ENCODE measurements around the gene CD46.

DNA sequence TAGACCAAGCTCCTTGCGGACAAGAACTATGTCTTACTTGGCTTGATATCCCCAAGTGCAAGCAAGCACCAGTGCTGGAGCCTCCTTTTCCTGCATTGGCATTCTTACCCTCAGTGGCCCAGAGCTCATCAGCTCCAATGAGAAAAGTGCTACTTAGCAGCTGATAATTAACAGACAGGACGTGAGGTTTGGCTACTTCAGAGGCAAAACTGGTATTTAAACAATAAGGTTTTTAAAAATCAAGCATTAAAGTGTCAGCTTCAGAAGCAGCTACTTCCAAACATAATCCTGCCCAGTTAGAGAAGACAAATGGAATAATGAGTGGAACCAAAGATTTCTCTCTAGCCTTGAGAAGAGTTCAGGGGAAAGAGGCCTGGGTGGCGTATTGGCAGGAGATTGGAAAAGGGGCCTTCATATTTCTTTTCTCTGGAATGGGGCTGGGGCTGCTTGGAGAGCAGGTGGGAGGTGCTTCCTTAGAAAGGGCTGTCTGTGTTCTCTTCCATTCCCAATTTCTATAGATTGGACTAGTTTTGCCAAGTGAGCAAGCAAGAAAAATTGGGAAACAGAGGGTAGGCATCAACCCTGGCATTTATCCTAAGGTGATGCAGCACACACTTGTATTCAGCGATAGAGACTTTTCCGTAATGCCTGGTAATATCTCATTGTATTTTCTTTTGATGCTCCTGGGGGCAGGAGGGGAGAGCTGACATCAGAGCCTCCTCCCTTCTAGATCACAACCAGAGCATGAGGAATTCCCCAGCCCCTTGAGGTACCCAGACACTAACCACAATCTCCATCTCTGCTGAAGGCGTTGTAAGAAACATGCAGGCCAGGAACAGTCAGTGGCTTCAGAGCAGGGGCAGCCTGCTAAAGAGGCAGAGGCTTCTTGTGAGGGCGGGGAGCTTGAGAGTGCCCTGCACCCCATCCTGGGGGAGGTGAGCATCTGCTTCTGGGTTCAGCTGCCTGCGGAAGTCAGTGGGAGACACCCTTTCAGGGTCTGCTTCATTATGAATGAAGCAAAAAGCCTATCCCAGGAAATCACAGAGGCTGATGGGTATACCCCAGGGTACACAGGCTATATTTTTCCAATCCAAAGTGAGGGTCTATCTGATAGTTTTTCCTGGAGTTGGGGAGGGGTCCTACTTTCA is 18.7 kb downstream of the MAPKAPK2 start:
- PRO-cap = no peak
- RAMPAGE, long total RNA, 3 experiments = start-site peak on the plus strand in 1 of 3 experiments, centred at position 409 of the sequence, 5 reads per replicate

DNA sequence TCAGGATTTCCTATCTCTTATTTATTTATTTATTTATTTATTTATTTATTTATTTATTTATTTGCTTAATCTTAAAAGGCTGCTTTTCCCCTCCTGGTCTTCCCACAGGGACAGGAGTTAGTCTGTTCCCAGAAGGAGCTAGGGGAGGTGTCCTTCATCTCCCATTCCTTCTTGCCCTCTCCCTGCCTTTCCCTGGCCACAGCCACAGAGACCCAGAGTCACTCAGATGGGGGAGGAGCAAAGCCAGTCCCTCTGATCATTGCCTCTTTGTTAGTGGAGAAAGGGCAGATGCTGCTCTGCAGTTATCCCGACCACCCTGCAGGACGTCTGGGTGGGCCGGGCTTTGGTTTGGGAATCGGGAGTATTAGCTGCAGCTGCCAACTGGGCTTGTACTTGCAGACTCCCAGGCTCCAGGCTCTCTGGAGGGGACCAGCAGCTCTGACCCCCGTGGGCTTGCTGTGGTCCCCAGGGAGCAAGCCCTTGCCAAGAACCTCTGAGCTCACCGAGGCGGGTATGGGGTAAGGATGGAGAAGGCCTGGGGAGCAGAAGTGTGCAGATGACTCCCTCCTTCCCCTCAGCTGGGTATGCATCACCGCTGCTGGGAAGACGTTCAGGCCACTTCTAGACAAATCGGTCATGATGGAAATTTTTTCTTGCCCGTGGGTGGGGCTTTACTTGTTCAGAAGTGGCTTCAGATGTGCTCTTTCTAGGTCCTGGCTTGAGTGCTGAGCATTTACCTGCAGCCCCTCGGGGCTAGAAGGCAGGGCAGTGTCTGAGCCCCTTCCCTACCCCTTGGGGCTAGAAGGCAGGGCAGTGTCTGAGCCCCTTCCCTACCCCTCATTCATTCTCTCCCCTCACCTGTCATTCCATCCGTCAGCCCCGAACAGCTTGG is 21.6 kb downstream of the MAPKAPK2 start:
- PRO-cap = no peak
- RAMPAGE, long total RNA, 3 experiments = no peak in any of the 3 experiments

GRCh38 chr1:206769319-206769731 is 1.2 kb upstream of the IL19 start:
- PRO-cap = no peak
- RAMPAGE, long total RNA, 3 experiments = no peak in any of the 3 experiments

GRCh38 chr1:206803098-206803642 is 30.9 kb upstream of the IL10 start:
- PRO-cap = no peak
- RAMPAGE, long total RNA, 3 experiments = no peak in any of the 3 experiments

GRCh38 chr1:206898370-206898995 is 1.2 kb downstream of the IL24 start:
- PRO-cap = no peak
- RAMPAGE, long total RNA, 3 experiments = no peak in any of the 3 experiments

DNA sequence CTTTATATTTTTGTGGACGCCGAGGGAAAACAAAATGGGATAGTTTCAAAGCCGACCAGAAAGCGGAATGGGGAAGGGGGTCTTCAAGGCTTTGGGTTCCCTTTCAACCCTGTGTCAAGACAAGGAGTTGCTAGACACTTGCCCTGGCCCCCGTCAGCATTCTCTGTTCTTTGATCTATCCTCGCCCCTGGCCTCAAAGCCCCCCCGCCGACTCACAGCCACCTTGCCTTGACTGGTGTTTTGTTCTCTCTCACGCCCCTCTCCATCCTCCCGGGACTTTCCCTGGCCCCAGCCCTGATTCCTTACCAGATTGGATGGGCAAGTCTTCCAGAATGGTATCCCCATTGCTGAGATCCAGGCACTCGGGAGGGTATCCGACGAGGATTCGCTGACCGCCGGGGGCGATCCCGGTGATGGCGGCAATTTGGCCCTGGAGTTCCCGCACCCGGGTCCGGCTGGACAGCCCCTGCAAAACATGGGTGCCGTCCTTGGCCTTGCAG is 576 bp downstream of the YOD1 start:
- PRO-cap = no peak
- RAMPAGE, long total RNA, 3 experiments = no peak in any of the 3 experiments

- PRO-cap = no peak
- RAMPAGE, long total RNA, 3 experiments = no peak in any of the 3 experiments
These were observed 5.8 kb downstream of the PFKFB2 start for GRCh38 chr1:207058812-207059377.

- PRO-cap = no peak
- RAMPAGE, long total RNA, 3 experiments = no peak in any of the 3 experiments
These were observed 81.6 kb upstream of the CD55 start for GRCh38 chr1:207239879-207240278.

DNA sequence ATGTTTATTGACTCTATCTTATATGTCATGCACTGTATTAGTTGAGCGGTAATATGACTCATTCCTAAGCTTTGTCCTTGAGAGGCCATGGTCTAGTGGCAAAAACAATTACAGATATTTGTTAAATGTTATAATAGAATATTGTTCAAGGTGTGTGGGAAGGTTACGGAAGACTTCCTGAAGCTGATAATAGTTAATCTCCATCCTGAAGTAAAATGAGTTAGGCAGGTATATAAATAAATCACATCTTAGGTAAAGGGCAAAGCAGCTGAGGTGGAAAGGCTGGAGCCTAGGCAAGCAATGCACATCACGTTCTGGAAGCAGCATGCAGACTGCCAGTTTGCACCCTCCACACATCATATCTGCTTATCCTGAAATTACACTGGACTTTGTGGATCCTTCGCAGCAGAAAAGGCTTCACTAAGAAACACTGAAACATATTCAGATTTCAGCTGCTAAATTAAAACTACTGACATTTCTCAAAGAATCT is 16.4 kb upstream of the CD55 start:
- PRO-cap = no peak
- RAMPAGE, long total RNA, 3 experiments = no peak in any of the 3 experiments

DNA sequence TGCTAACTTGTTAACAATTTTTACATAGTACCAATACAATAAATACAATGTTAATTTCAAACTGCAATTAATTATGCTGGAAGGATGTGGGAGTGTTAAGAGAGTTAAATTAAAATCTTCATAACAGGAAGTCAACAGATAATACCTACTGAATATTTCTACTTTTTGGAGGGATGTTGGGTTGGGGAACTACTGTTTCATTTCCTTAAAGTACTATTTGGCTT is 12.7 kb upstream of the CD55 start:
- PRO-cap = no peak
- RAMPAGE, long total RNA, 3 experiments = no peak in any of the 3 experiments

GRCh38 chr1:207325486-207325805 is 4.0 kb downstream of the CD55 start:
- PRO-cap = no peak
- RAMPAGE, long total RNA, 3 experiments = start-site peak on the plus strand in 1 of 3 experiments, at chr1:207325640-207325714 at its widest, 23 reads per replicate

DNA sequence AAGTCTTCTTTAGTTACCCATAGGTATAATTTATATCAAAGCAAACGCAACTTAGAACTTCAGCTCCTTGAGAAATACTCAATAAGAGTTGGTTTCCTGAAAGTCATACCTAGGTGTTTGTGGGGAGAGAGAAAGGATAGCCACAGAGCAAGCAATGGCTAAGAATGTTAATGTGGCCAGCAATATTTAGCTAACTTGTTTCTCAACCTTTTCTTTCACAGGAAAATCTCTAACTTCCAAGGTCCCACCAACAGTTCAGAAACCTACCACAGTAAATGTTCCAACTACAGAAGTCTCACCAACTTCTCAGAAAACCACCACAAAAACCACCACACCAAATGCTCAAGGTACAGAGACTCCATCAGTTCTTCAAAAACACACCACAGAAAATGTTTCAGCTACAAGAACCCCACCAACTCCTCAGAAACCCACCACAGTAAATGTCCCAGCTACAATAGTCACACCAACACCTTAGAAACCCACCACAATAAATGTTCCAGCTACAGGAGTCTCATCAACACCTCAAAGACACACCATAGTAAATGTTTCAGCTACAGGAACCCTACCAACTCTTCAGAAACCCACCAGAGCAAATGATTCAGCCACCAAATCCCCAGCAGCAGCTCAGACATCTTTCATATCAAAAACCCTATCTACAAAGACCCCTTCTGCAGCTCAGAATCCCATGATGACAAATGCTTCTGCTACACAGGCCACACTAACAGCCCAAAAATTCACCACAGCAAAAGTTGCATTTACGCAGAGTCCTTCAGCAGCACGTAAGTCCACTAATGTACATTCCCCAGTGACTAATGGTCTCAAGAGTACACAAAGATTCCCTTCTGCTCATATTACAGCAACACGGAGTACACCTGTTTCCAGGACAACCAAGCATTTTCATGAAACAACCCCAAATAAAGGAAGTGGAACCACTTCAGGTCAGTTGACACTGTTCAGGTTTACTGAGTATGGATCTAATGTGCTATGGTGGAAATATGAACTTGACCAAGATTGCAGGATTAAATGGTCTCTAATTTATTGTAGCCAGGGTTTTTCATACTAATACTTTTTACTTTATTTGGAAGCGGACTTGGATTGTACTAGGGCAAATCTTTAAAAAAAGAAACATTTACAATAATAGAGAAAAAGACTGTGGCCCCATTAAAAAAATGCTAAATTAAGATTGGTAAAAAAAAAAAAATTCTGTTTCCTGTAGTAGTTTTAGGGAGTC is 15.4 kb downstream of the CD55 start:
- PRO-cap = no peak
- RAMPAGE, long total RNA, 3 experiments = no peak in any of the 3 experiments

DNA sequence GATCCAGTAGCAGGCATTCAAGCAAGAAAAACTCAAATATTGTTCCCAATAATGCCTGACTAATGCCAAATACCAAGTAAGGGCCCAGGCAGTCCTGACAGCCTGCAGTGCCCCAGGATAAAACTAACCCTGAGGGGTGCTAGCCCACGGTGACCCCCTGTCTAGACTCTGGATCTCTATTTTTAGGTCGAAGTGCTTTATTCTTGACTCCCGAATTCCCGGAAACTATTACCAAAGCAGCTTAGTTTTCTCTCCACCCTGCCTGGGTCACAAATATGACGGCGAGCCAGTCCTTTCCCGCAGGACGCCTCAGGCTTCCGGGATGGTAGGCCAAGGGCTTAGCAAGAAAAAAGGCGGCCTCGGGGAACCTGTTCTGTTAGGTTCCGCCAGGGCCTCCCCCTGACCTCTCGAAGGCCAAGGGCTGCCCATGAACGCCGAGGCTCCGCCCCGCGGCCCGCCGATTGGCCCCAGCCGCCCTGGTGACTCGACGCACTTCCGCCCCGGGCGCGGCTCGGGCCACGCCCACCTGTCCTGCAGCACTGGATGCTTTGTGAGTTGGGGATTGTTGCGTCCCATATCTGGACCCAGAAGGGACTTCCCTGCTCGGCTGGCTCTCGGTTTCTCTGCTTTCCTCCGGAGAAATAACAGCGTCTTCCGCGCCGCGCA is at the start of gene CD46:
Gene CD46 (plus strand): TSS at position 507 of the 666 bp plus-strand sequence.
- PRO-cap = bidirectional peak, plus-strand start at position 539 of the sequence, minus-strand start at position 409 of the sequence
- RAMPAGE, long total RNA, 3 experiments = start-site peak on the plus strand in 3 of 3 experiments, centred at positions 544 to 581 of the sequence, 5,382 to 7,520 reads per replicate

GRCh38 chr1:207755953-207756695 is 4.3 kb downstream of the CD46 start:
- PRO-cap = no peak
- RAMPAGE, long total RNA, 3 experiments = no peak in any of the 3 experiments

DNA sequence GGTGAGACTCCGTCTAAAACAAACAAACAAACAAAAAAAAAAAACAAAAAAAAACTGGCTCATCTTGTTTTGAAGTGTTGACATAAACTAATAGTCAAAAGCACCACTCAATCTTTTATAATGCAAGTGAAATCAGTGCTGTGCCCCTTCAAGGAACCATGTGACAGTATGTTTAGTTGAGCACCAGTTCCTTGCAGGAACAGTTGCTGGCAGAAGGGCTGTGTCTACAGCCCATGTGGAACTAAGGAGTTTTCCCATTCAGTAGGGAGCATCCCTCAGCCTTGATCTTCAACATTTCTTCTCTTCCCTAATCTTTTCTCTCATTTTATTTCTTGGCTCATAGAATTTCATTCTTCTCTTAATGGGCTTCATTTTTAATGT is 49.1 kb downstream of the CD46 start:
- PRO-cap = no peak
- RAMPAGE, long total RNA, 3 experiments = no peak in any of the 3 experiments

DNA sequence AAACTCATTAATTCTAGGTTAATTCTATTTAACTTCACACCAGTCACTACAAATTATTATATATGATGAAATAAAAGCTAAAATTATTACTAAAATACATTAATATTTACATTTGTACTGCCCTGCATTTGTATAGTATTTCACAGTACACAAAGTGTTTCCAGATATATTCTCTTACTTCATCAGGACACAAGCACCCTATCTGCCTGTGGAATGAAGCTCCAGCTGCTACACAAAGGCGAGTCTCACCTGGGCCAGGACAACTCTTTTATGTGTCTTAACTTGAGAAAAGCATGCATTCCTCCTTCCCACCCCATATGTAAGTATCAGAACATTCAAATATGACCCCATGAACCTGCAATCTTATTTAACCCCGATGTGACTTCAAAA is 50.9 kb downstream of the CD46 start:
- PRO-cap = no peak
- RAMPAGE, long total RNA, 3 experiments = no peak in any of the 3 experiments

DNA sequence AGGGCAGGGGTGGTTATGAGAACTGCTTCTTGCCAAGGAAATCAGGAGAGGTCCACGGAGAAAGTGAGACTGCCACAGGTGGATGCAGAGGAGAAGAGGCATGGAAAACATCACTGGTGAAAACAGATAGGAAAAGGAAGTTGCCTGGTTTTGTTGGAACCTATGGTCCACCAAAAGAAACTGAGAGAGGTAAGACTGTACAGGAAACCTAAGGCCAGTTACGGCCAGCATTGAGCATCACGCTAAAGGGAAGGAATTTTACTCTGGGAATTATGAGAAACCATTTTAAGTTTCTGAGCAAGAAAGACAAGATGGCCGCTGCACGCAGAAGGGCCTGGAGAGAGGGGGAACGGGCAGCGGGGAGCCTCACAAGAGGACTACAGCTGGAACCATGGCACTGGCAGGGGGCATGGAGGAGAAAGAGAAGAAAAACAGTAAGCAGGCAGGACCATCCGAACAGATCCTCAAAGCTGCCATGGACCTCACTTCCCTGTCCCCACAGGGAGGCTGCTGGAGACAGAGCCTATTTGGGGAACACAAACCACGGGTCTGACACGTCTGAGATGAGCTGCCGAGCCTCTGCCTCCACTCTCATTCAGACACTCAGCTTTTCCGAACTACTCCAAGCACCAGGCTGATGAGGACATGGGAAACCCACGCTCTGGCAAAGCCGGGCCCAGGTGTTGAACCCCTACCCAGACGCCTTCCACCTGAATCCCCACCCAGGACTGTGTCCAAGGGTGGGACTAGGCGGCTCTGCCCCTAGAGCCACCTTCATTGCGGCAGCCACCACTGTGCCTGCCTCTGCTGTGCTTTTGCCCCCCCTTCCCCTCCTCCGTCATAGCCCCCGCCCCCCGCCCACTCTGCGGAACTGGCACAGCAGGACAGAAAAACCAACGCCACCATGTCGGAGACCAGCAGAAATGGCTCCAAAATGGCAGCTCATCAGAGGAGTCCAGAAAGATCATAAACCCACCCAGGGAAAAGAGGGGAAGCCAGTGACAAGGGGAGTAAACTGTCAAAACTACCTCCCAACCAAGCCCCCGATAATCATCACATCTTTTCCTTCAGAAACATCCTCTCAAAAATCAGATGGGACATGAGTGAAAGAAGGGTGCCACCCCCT is 69.0 kb downstream of the CD46 start:
- PRO-cap = unidirectional peak, plus-strand start at position 602 of the sequence
- RAMPAGE, long total RNA, 3 experiments = no peak in any of the 3 experiments

- PRO-cap = no peak
- RAMPAGE, long total RNA, 3 experiments = no peak in any of the 3 experiments
These were observed 76.7 kb downstream of the CD46 start for GRCh38 chr1:207828443-207828964.

DNA sequence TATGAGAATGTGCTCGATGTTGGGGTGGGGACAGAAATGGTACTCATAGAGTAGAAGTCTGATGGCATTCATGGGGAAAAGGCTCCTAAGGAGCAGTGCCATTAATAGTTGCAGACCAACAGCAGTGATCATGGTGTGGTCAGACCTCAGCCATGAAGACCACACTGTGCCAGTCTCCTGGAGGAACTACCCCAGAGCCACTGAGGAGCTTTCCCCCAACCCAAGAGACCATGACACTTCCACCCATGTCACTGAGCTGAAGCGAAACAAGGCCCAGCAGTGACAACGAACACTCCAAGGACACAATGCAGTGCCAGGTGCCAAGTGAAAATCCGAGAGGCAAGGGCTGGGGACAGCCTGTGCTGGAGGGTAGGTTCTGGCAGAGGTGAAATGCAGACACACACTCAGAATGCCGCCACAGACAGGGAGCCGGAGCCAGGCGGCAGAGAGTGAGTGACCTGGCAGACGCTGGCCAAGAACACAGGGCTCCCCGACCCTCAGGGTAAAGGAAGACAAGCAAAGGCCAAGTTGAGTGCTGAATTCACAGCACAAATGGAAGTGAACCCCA is 78.8 kb downstream of the CD46 start:
- PRO-cap = no peak
- RAMPAGE, long total RNA, 3 experiments = no peak in any of the 3 experiments

- PRO-cap = bidirectional peak, plus-strand start at chr1:207848437, minus-strand start at chr1:207848296
- RAMPAGE, long total RNA, 3 experiments = no peak in any of the 3 experiments
These were observed 62.6 kb downstream of the CD34 start for GRCh38 chr1:207848052-207848901.

Measured in subcutaneous adipose tissue (tissue), 3 donors.